ENCODE results near the genes MYO3A, MASTL and RAB18.

DNA sequence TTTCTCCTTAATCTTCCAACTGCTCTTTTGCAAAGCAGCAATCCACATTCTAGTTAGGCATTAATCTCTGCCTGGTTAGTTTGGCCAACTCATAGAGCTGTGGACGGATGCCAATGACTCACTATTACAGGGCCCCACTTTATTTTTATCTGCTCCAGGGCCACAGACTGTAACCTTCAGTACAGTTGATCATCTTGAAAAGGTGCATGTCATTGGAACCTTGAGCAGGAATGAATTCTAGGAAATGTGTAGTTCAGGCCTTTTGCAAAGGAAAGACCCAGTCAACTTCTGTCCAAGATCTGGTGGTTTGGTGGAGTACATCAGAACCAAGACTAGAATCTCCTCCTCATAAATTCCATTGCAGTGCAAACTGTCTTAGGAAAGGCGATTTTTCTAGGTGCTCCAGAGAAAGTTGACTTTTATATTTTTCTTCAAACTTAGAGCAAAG is 50.2 kb downstream of the PRTFDC1 start:
- PRO-cap, 2 experiments, result no peak in any of the 2 experiments

GRCh38 chr10:24962928-24963143 is 10.4 kb upstream of the PRTFDC1 start:
- PRO-cap, 2 experiments, result no peak in any of the 2 experiments

DNA sequence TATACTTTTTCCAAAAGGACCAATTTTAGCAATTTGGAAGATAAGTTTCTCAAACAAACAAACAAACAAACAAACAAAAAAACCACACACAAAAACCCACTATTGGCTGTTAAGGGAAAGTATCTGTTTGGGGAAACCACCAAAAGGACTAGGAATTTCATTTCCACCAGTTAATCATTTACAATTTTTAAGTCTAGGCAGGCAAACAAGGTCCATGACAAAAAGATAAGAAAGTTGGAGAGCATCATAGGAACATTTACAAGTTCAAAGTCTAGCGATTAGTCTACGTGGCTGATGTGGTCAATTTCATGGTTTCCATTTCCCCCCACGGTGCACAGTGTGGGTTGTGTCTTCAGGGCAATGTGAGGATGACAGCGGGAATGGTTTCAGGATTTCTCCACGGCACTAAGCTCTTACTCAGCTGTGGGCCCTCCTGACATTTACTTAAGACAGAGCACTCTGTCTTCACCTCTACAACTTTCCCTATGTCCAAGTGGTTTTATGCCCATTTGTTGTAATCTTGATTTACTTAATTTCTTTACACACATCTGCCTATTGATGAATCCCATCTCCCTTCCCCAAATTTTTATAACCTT is 62.6 kb downstream of the THNSL1 start:
- PRO-cap, 2 experiments, result no peak in any of the 2 experiments

- PRO-cap, 2 experiments, result no peak in any of the 2 experiments
Measured at GRCh38 chr10:25080830-25081439, 64.5 kb downstream of the THNSL1 start.

DNA sequence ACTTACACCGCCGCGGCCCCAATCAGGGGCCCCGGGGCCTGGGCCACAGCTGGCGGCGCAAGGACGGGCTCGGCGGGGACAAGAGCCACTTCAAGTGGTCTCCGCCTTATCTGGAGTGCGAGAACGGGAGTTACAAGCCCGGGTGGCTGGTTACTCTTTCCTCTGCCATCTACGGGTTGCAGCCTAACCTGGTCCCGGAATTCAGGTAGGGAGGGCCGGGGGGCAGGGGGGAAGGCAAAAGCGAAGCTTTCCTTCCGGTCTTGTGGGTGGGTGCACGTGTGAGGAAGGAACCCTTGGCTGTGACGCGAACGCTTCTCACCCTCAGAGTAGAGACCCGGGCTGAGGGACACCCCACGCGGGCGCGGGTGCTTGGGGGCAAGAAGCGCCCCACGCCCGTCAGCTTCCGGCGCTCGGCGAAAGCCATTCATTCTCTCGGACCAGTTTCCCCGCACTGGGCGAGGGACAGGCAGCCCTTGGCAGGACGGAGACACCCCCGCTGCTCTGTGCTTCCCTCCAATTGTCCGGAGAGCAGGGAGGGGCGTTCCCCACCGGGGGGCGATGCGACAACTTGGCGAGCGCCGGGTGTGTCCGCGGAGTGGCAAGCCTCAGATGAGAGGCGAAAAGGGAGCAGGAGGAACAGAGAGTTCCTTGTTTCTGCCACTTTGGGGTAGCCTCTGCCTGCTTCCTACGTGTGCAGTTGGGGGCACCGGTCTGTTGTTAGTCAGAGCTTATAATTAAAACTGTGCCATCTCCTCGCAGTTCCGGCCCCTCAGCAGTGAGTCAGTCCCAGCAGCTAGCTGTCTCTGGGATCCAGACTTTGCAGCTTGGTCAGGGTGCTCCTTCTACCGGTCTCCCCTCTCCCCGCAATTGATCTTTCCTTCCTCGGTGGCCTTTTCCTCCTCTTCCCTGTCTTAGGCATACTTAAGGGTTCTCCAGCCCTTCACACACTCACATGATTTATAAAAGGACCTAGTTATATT is 1.6 kb downstream of the GPR158 start:
- PRO-cap, 2 experiments, result no peak in any of the 2 experiments

- PRO-cap, 2 experiments, result no peak in any of the 2 experiments
Measured at GRCh38 chr10:25933613-25934638, at the start of gene MYO3A. Gene MYO3A (plus strand): TSS chr10:25934229.

GRCh38 chr10:26436846-26437166 is 1.3 kb upstream of the APBB1IP start:
- PRO-cap, 2 experiments, result no peak in any of the 2 experiments

DNA sequence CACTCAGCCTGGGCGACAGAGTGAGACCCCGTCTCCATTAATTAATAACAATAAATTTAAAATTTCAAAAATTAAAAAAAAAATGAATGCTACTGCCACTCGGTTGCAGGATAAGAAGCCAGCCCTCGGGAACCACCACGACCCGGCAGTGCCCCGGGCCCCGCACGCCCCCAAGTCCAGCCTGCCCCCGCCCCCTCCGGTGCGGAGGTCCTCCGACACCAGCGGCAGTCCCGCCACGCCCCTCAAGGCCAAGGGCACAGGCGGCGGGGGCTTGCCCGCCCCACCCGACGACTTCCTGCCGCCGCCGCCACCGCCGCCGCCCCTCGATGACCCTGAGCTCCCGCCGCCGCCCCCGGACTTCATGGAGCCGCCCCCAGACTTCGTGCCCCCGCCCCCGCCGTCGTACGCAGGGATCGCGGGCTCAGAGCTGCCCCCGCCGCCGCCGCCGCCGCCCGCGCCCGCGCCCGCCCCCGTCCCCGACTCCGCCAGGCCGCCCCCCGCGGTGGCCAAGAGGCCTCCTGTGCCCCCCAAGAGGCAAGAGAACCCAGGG is 128.8 kb downstream of the APBB1IP start:
- PRO-cap, 2 experiments, result no peak in any of the 2 experiments

DNA sequence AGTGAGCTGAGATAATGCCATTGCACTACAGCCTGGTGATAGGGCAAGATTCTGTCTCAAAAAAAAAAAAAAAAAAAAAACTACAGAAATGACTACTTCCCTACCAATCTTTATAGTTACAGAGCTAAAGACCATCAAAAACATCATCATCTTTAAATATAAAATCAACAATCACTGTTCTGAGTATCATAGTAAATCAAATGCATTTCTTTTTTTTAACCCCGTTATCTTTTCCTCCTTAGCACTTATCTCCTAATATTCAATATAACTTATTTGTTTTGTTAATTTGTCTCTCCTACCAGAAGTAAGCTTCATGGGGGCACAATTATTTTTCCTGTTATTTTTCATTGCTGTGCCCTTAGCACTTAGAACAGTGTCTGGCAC is 99.4 kb upstream of the PDSS1 start:
- PRO-cap, 2 experiments, result no peak in any of the 2 experiments

DNA sequence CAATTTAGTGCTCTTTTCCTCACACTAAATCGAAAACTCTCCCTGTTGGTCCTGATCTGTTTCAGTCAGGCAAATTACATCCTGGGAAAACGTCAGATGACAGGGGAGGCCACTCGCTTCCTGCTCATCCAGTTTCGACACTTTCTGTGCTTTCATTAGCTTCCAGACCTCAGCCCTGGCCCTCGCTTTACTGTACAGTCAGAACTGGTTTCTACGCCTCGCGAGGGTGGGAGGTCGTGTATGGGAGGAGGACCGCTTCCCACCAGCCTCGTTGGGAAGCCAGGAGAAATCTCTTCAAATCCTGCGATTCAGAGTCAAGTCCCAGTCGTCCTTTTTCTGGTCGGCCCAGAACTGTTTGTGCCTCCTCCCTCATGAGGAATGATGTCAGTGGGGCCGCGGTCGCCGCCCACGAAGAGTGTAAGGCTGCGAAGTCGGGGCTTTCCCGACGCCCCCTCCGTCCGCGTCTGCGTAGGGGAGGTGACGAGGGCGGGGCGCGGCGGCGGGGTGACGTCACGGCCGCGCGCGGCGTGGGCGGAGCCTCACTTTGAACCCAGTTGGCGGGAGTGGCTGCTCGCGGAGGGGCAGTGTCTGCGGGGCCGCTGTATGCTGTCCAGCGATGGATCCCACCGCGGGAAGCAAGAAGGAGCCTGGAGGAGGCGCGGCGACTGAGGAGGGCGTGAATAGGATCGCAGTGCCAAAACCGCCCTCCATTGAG is at the start of gene MASTL:
TSS of gene MASTL (plus strand) at position 542 of the 715 bp plus-strand sequence.
- PRO-cap, 2 experiments, result peak in 2 of 2 experiments; most common plus-strand start position 553 of the sequence (in 2); most common minus-strand start position 359 of the sequence (in 2)

DNA sequence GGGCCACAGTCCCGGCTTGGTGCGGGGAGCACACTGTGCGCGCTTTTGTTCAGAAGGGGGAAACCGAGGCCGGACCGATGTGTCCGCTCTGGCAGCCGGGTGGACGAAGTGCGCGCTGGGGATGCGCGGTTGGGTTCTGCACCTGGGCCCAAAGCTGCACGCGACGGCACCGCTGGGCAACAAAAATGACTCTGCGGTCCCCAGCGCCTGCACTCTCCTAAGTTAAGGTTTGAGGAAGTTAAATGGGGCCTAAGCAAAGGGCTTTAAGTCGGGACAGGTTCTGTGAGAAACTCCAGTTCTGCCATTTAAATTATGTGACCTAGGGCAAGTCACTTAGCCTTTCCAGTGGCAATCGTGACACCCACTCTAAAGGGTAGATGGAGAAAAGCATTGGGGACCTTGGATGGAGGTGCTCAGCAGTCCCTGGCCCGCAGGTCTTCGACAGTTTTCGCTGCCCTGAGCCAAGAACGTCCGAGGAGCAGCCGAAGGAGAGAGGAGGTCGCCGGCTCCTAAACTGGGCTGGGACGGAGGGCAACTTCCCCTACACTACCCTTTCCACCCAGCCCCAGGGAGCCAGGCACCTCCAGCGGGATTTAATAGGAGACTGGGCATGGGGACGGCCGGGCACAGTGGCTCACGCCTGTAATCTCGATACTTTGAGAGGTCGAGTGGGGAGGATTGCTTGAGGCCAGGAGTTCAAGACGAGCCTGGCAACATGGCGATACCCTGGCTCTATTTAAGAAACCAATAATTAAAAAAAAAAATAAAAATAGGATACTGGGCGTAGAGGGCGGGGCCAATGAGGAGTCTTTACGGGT is 580 bp upstream of the ACBD5 start:
- PRO-cap, 2 experiments, result peak in 2 of 2 experiments; most common plus-strand start position 241 of the sequence (in 1); most common minus-strand start position 193 of the sequence (in 2)

DNA sequence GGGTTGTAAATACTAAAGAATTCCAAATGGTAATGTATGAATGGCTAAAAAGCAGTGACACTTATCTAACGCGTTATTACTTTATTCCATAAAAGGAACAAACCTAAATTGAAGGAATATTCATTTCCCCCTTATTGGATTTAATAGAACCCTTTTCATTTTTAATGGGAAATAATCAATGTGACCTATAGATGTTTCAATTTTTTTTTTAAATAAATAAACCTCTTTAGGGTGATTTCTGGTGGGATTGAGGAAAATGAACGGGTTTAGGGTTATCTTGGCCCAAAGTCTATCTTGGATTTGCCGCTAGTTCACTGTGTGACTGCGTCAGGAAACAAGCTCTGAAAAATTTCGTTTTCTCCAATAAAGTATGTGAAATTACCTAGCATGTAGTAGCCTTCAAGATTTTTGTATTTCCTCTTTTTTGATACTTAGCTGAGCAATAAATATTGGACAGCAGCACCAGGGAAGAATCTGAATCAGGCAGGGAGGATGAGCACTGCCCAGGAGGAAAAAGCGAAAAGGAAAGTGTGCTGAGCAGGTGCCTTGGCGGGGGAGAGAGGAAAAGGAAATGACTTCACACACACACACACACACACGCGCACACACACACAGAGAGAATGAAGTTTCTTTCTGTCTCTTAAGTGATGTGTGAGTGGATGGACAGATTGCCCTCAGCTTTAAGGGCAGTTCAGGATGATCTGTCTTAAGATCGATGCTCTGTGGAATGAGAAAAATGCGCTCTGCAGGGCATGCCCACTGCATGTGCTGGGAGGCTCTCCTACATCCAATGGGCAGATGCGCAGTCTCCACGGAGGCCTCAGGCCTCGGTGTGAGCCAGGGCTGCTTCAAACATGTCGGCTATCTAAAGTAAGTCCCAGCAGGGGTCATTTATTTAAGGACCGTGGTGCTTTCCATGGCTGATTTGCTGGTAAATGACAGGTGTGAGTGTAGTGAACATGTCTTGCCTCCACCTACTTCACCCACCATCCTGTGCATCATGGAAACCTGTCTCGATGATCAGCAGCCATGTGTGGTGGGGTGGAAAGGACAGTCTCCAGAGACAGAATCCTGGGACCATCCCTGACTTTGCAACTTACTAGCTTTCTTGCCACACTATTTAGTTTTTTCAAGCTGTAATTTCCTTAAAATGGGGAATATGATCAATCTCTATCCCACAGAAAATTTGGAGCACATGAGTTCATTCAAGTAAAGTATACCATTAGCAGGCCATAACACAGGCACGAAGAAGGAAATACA is 2.3 kb upstream of the ACBD5 start:
- PRO-cap, 2 experiments, result peak in 2 of 2 experiments; most common plus-strand start position 636 of the sequence (in 2); most common minus-strand start position 516 of the sequence (in 2)

- PRO-cap, 2 experiments, result peak in 2 of 2 experiments; most common plus-strand start chr10:27504341 (in 2); most common minus-strand start chr10:27503992 (in 2)
Measured at GRCh38 chr10:27503757-27504889, at the start of gene RAB18. Gene RAB18 (plus strand): TSS chr10:27504304.

GRCh38 chr10:27524712-27525289 is 20.7 kb downstream of the RAB18 start:
- PRO-cap, 2 experiments, result no peak in any of the 2 experiments

- PRO-cap, 2 experiments, result no peak in any of the 2 experiments
Measured at GRCh38 chr10:28163112-28163738, 139.6 kb downstream of the MPP7 start.

DNA sequence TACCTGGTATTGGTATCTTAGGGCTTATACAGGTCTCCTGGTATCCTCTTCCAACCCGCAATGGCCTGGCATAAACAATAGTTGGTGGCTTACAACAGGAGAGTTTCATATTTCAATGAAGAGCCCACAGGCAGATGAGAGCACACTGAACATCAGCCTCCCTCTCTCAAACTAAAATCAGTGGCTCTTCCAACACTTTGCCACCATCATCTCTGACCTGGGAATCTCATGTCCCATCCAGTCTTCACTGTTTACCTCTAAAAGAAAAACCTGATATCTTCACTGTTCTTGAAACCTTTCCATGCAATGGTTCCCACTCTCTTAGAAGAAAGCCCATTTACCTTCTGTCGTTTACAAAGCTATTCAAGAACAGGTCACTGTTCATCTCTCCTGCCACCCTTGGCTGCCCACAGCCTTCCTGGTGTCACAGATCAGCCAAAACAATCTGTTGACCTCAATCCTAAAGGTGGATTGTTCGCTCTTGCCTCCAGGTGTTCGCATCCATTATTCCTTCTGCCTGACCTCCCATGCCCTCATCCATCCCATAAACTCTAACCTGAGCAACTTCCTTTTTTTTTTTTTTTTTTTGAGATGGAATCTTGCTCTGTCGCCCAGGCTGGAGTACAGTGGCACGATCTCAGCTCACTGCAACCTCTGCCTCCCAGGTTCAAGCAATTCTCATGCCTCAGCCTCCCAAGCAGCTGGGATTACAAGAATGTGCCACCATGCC is 106.1 kb downstream of the MPP7 start:
- PRO-cap, 2 experiments, result no peak in any of the 2 experiments

DNA sequence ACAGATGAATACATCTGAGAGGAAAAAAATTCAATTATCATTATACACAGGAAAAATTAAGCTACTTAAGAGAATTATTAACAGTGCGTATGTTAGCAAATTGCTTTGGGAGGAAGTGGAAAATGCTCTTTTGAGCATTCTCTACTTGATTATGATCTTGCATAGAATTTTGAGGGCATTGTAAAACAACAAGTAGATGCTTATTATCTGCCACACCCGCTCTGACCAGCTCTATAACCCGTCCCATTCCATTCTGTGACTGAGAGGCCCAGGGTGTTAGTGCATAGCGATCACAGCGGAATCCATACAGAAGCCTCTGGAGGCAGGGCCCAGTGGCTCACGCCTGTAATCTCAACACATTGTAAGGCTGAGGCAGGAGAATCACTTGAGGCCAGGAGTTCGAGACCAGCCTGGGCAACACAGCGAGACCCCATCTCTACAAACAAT is 40.4 kb upstream of the WAC start:
- PRO-cap, 2 experiments, result no peak in any of the 2 experiments

GRCh38 chr10:28542042-28542822 is 9.3 kb downstream of the WAC start:
- PRO-cap, 2 experiments, result no peak in any of the 2 experiments

DNA sequence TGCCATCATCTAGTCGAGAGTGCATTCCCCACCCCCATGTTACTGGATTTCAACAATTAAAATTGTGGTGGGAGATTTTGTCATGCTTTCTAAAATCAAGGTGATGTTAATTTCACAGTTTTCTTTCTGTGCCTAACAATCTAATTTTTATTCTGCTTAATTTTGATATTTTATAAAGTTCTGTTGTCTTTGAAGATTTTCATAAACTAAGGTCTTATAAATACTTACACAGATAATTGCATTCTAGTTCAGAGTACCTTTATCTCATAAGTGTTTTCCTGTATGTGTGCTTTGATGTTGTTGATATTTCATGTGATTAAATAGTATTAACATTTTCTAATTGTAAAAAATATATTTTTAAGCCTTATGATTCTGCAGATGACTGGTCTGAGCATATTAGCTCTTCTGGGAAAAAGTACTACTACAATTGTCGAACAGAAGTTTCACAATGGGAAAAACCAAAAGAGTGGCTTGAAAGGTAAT is 56.5 kb downstream of the WAC start:
- PRO-cap, 2 experiments, result no peak in any of the 2 experiments

- PRO-cap, 2 experiments, result no peak in any of the 2 experiments
Measured at GRCh38 chr10:28620245-28620956, 56.9 kb upstream of the BAMBI start.